H9 (cell line): Measurements from ENCODE around the gene IL17REL.

- PRO-cap, result no peak
Measured at GRCh38 chr22:49119573-49120124, 630.3 kb downstream of the TAFA5 start.

DNA sequence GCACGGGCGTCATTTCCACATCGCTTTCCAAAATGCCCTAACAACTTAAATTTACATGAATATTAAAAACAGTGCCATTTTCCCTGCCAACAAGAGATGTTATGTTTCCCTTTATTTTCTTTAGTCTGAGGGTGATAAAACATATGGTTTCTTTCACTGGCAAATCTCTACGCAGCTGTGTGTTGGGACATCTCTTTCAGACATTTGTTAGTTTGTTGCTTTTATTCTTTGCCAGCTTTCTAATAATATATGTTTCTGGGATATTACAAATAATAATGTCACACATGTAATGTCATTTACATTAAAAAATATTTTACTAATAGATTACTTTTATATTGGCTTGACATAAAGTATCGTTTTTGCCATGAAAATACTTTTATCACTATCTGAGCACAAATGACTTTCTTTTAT lies 356.5 kb downstream of the BRD1 start:
- PRO-cap, result no peak

- PRO-cap, result no peak
Measured at GRCh38 chr22:49607047-49607785, 220.5 kb downstream of the BRD1 start.

GRCh38 chr22:49610457-49611360 lies 217.0 kb downstream of the BRD1 start:
- PRO-cap, result no peak

GRCh38 chr22:49650985-49651368 lies 176.7 kb downstream of the BRD1 start:
- PRO-cap, result no peak

DNA sequence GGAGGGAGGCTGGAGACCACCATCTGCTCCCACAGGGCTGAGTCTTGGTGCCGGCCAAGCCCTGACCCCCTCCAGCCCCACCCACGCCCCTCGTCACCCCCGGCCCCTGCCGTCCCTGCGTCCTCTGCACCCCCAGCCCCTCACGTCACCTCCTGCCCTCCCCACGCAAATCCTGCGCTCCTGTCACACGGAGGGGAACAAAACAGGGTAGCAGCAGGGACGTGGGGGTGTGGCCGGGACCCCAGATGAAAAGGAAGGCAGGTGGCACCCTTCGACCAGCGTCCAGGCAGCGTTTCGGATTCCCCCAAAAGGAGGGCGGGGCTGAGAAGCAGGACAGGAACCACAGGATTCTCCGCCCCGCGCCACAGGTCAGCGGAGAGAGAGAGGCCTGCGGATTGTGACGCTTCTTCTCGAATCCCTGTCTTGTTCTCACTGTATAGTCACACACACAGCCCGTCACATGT lies 156.7 kb downstream of the BRD1 start:
- PRO-cap, result no peak

GRCh38 chr22:49725725-49726088 lies 102.0 kb downstream of the BRD1 start:
- PRO-cap, result no peak

- PRO-cap, result no peak
Measured at GRCh38 chr22:49802070-49802550, 25.6 kb downstream of the BRD1 start.

- PRO-cap, result no peak
Measured at GRCh38 chr22:49817396-49818259, 10.0 kb downstream of the BRD1 start.

- PRO-cap, result bidirectional peak, plus-strand start at chr22:49962934, minus-strand start at chr22:49962757
Measured at GRCh38 chr22:49962904-49963275, 2.3 kb downstream of the PIM3 start.

GRCh38 chr22:49965789-49966309 lies 5.3 kb downstream of the PIM3 start:
- PRO-cap, result no peak

DNA sequence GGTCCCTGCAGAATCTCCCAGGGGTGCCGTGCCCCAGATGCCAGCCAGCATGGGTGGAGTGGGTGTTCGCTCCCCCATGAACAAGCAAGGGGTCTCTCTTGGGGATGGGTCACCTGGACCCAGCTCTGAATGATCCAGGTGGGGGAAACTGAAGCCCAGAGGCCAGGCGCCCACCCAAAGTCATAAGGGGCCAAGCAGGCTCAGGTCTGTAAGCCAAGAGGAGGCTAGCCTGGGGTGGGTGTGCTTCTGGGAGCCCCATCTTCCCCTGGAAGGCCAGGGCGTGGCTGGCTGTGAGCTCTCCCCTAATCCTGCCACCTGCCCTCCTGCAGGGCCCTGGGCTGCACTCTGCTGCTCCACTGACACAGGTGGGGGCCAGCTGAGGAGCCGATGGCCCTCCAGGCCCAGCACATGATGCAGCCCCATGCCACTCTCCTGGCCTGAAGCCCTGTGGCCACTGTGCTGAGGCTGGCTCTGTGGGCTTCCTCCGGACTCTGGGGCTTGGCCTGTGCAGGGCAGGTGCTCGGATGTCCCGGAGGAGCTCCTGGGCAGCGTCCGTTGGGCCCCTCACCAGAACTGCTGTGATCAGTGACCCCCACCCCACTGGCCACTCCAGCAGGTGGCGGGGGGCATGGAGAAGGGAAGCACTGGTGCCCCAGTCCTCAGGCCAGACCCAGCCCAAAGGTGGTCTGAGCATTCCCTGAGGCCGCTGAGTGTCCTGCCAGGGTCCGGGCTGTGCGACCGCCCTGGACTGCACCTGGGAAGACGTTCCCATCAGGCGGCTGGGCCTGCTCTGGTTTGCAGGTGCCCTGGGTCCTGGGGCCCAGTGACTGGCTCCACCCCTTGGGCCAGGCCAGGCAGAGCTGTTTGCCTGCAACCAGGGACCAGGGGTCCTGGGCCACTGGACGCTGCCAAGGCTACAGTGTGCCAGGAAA lies 8.4 kb downstream of the PIM3 start:
- PRO-cap, result no peak

DNA sequence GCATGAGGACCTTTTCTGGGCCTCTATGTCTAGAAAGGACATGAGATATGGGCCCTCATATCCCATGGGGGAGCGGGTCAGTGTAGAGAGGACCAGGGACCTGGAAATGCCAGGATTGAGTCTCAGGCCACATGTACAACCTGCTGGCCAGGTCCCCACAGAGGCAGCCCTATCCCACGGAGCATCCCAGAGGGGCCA lies 9.0 kb downstream of the PIM3 start:
- PRO-cap, result no peak

- PRO-cap, result no peak
Measured at GRCh38 chr22:50012474-50013040, at the start of gene IL17REL. TSS of gene IL17REL (minus strand) at chr22:50012765.

DNA sequence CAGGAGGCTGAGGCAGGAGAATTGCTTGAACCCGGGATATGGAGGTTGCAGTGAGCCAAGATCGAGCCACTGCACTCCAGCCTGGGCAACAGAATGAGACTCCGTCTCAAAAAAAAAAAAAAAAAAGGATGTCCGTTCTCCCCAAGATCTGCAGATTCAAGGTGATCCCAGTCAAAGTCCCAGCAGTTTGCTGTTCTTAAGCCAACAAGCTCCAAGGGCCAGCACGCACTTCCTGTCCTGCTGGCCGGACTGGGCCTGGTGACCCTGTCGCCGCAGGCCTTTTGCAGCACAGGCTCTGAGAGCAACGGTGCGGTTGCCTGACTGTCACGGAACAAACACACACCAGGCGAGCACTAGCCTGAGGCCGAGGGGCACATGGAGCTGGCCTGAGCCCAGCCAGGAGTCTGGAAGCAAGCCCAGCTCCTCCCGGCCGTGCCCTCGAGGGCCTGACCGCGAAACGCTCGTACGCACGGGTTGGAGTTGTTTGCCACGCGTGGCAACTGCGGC lies 14.9 kb upstream of the IL17REL start:
- PRO-cap, result no peak

DNA sequence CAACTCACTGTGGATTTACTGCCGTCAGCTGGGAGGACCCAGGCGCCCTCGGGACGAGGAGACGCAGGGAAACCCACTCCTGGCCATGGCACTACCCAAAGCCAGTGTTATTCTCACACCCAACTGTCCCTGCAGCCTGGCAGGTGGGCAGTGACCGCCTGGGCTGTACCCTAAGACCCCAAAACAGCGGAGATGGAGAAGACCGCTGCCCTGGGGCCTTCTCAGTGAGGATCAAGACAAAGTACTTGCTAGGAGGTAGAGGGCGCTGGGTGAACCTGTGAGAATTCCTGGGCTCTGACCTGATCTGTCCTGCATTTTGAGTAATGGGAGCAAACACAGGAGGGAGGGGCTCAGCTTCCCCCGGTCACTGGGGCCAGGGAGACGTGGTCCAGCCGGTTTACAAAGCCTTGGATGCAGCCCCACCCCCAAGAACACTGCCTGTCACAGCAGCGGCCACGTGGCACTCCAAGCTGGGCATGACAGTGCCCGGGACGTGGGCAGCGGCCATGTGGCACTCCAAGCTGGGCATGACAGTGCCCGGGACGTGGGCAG lies 24.9 kb downstream of the MLC1 start:
- PRO-cap, result no peak

- PRO-cap, result unidirectional peak, plus-strand start at chr22:50074940
Measured at GRCh38 chr22:50074452-50075338, 10.5 kb downstream of the MLC1 start.

- PRO-cap, result no peak
Measured at GRCh38 chr22:50118493-50119283, 28.9 kb downstream of the MOV10L1 start.

GRCh38 chr22:50182650-50183527 lies 2.8 kb upstream of the TRABD start:
- PRO-cap, result no peak

- PRO-cap, result bidirectional peak, plus-strand start at chr22:50201045, minus-strand start at chr22:50200877
Measured at GRCh38 chr22:50200659-50200930, 216 bp upstream of the SELENOO start.